ENCODE measurements around the genes ZNF488, AGAP9, LRRC18 and SLC18A3.

DNA sequence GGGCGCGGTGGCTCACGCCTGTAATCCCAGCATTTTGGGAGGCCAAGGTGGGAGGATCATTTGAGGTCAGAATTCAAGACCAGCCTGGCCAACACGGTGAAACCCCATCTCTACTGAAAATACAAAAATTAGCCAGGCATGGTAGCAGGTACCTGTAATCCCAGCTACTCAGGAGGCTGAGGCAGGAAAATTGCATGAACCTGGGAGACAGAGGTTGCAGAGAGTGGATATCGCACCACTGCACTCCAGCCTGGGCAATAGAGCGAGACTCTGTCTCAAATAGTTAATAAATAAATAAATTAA, 72.5 kb downstream of the ALOX5 start:
- PRO-cap, result no peak
CAGE:
- cytosol, long polyA plus RNA, result no peak
- long polyA plus RNA, result no peak
- nucleus, long polyA plus RNA, result no peak

- PRO-cap, result no peak
CAGE:
- cytosol, long polyA plus RNA, result no peak
- long polyA plus RNA, result no peak
- nucleus, long polyA plus RNA, result no peak
These were observed 27.3 kb downstream of the NCOA4 start for GRCh38 chr10:46002787-46003848.

DNA sequence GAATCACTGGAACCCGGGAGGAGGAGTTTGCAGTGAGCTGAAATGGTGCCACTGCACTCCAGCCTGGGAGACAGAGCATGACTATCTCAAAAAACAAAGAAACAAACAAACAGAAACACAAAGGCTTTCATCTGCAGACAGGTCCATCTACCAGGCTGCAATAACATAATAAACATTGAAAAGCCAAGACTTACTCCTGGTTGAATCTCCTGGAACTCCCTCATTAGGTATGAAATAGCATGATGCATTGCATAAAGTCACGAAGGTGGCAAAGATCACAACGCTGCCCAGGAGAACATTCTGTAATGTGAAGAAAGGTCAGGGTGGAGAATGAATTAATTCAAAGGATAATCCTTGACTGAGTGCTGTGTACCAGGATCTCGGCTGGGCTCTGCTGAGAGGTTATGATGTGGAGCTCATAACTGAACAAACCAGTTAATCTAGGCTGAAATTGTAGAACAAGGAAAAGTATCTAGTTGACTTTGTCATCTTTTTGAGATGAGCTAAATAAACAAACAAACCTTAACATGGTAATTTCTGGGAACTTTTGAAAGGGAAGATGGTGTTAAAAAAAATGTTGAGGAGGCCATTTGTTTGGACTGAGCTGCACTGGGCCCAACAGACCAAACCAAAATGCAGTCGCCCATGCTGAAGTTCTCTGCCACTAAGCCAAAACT, 6.1 kb downstream of the MSMB start:
- PRO-cap, result no peak
CAGE:
- cytosol, long polyA plus RNA, result no peak
- long polyA plus RNA, result no peak
- nucleus, long polyA plus RNA, result no peak

GRCh38 chr10:46299526-46299968, 12.8 kb downstream of the ANTXRL start:
- PRO-cap, result no peak
CAGE:
- cytosol, long polyA plus RNA, result no peak
- long polyA plus RNA, result no peak
- nucleus, long polyA plus RNA, result no peak

- PRO-cap, result no peak
CAGE:
- cytosol, long polyA plus RNA, result no peak
- long polyA plus RNA, result no peak
- nucleus, long polyA plus RNA, result no peak
These were observed 13.7 kb downstream of the GPRIN2 start for GRCh38 chr10:46542877-46543125.

GRCh38 chr10:47004943-47005151, 93.6 kb downstream of the PTPN20 start:
- PRO-cap, result no peak
CAGE:
- cytosol, long polyA plus RNA, result no peak
- long polyA plus RNA, result no peak
- nucleus, long polyA plus RNA, result no peak

- PRO-cap, result no peak
CAGE:
- cytosol, long polyA plus RNA, result no peak
- long polyA plus RNA, result no peak
- nucleus, long polyA plus RNA, result no peak
These were observed 162.3 kb upstream of the GDF10 start for GRCh38 chr10:47137682-47138043.

GRCh38 chr10:47384103-47384971, at the start of gene ZNF488:
ZNF488 (minus strand) TSS chr10:47384293.
- PRO-cap, result bidirectional peak, plus-strand start at chr10:47384659, minus-strand start at chr10:47384289
CAGE:
- cytosol, long polyA plus RNA, result no peak
- long polyA plus RNA, result no peak
- nucleus, long polyA plus RNA, result no peak

DNA sequence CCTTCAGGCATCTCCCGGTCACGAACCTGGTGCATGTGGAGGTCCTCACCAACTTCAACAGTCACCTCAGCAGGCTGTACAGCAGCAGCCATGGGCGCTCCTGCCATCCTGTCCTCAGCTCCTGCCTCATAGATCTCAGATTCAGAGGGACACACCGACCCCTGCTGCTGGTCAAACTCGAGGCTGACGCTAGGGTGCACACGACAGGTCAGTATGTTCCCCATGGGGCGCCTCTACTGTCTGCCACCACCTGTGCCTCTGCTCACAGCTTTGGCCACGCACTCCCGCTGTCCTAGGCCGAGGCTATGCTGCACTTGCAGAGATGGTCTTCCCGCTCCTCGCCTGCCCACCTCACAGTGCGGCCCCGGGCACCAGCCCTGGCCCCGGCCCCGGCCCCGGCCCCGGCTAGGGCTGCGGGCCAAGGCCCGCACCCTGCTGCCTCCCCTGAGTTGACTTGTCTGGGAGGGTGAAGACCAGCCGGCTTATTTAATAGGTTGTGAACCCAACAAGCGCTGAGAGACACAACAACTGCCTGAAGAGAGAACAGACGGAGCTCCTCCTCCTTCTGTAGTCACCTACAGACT, at the start of gene AGAP9:
AGAP9 (minus strand) TSS at position 336 of the 584 bp plus-strand sequence.
- PRO-cap, result no peak
CAGE:
- cytosol, long polyA plus RNA, result no peak
- long polyA plus RNA, result no peak
- nucleus, long polyA plus RNA, result no peak

DNA sequence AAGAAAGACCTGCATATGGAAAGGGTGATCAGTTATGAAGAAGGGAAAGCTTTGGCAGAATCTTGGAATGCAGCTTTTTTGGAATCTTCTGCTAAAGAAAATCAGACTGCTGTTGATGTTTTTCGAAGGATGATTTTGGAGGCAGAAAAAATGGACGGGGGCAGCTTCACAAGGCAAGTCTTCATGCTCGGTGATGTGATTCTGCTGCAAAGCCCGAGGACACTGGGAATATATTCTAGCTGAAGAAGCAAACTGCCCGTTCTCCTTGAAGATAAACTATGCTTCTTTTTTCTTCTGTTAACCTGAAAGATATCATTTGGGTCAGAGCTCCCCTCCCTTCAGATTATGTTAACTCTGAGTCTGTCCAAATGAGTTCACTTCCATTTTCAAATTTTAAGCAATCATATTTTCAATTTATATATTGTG, 56.8 kb downstream of the SYT15B start:
- PRO-cap, result no peak
CAGE:
- cytosol, long polyA plus RNA, result no peak
- long polyA plus RNA, result no peak
- nucleus, long polyA plus RNA, result no peak

- PRO-cap, result no peak
CAGE:
- cytosol, long polyA plus RNA, result no peak
- long polyA plus RNA, result no peak
- nucleus, long polyA plus RNA, result no peak
These were observed 128.4 kb downstream of the ARHGAP22 start for GRCh38 chr10:48476304-48476967.

- PRO-cap, result no peak
CAGE:
- cytosol, long polyA plus RNA, result no peak
- long polyA plus RNA, result no peak
- nucleus, long polyA plus RNA, result no peak
These were observed at the start of gene LRRC18 for GRCh38 chr10:48939523-48940257. LRRC18 (minus strand) TSS chr10:48939840.

DNA sequence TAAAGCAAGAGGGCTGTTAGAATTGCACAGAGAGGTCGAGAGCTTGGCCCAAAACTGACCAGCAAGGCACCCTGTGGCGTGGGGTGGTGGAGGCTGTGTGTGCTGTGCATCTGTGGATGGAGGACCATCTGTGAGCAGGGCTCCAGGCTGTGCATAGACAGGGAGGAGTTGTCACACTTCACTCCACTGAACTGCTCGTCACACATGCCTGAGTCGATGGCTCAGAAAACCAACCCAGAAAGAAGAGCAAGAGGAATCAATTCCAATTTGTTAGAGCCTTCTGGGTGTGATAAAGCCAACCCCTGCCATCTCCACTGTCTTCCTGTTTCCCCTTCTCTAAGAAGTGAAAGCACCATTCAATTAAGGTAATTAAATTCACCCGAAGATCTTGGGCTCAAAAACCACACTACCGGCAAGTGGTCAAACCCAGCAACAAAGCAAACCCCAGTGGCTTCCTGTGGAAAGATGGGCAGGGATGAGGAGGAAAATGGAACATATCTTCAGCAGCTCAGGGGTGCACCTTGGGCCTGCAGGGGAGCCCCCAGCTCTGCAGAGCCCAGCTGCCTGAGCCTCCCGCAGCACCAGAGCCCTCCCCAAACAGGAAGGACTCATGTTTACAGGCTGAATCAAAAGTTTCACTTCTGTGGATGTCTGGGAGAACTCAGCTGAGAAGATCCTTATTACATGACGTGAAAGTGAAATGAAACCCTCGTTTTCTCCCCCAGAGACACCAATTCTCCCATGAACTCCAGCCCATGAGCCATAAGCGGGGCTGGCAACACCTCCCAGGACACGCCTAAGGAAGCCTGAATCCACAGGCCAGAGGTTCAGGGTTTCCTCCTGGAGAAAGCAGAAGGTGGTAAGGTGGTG, 10.9 kb downstream of the C10orf71 start:
- PRO-cap, result no peak
CAGE:
- cytosol, long polyA plus RNA, result no peak
- long polyA plus RNA, result no peak
- nucleus, long polyA plus RNA, result no peak

- PRO-cap, result no peak
CAGE:
- cytosol, long polyA plus RNA, result no peak
- long polyA plus RNA, result no peak
- nucleus, long polyA plus RNA, result no peak
These were observed 2.5 kb upstream of the DRGX start for GRCh38 chr10:49398358-49398749.

DNA sequence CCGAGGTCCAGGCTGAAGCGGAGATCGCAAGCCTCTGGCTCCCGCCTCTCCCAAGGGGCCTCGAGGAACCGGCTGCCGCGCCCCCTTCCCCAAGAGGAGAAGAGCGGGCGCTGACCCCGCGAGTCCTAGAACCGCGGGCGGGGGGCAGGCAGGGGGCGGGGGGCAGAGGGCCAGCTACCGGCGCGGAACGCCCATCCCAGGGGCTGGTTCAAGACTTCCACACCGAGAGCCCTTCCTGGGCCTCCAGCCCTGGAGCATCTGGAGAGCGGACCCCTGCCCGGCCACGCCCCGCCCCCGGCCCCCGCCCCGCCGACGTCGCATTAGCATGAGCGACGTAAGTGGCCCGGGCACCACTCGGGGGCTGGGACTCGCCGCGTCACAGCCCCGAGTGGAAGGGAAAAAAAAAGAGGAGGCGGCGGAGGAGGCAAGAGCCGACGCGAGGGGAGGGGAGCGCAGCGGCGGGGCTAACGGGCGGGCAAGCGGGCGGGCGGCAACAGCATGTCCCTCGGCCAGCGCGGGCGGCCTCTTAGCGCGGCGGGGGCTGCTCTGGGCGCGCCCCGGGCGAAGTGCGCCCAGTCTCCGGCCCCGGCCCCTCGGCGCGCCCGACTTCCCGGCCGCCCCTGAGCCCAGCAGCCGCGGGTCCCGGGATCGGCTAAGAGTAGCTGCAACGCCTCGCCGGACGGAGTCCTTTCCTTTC, at the start of gene SLC18A3:
SLC18A3 (plus strand) TSS at position 427 of the 697 bp plus-strand sequence.
- PRO-cap, result no peak
CAGE:
- cytosol, long polyA plus RNA, result no peak
- long polyA plus RNA, result no peak
- nucleus, long polyA plus RNA, result no peak

DNA sequence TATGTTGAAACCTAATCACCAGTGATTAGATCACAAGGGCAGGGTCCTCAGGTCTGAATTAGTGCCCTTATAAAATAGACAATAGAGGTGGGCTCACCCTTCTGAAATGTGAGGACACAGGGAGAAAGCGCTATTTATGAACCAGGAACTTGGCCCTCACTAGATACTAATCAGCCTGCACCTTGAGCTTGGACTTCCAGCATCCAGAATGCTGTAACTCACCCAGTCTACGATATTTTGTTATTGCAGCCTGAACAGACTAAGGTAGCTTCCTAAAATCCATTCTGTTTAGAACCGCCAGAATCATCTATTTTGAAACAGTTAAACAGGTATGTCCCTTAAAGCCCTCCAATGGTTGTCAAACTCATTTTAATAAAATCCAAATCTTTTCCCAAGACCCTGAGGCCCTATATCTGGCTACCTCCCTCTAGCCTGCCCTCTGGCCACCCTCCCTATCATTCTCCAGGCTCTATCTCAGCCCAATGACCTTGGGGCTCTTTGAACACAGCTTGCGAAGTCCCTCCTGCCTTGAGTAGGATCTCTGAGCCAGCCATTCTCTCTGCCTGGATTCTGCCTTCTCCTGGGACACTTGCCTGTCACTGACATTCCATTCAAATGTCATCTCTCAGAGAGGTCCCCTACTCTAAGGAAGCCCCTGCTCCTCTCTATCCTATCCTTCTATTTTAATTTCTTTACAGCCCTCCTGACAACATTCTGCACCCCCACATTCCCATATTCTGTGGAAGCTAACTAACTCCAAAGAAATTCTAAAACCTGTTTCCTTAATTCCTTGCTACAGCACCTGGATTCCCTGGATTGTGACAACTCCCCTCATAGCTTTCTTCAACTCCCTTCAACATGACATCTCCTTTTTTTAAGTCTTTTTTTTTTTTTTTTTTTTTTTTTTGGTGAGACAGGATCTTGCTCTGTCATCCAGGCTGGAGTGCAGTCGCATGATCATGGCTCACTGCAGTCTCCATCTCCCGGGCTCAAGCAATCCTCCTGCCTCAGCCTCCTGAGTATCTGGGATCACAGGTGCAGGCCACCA, 80.7 kb upstream of the ASAH2 start:
- PRO-cap, result no peak
CAGE:
- cytosol, long polyA plus RNA, result no peak
- long polyA plus RNA, result no peak
- nucleus, long polyA plus RNA, result no peak

- PRO-cap, result no peak
CAGE:
- cytosol, long polyA plus RNA, result no peak
- long polyA plus RNA, result no peak
- nucleus, long polyA plus RNA, result no peak
These were observed 81.4 kb upstream of the ASAH2 start for GRCh38 chr10:50332779-50333039.

DNA sequence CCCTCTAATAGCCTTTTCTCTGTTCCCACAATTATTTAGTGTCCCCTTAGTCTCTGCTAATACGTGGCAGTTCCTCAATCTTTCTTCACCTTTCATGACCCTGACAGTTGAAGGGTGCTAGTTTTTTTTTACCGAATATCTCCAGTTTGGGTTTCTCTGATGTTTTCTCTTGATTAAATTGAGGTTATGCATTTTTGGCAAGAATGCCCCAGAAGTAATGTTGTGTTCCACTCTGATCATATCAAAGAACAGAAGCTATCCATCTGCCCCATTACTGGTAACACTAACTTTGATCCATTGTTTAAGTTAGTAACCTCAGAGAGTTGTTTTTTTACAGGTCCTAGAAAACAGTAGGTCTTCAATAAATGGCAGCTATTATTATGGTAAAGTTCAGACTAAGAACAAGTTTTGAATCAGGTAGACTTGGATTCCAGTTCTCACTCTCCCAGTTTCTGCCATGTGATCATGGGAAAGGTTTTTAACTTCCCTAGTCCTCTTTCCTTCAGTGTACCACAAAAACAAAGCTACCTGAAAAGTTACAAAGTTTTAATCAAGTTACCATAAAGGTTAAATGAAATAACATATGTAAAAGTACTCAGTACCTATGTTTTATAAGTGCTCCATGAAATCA, 133.7 kb upstream of the ASAH2 start:
- PRO-cap, result no peak
CAGE:
- cytosol, long polyA plus RNA, result no peak
- long polyA plus RNA, result no peak
- nucleus, long polyA plus RNA, result no peak

DNA sequence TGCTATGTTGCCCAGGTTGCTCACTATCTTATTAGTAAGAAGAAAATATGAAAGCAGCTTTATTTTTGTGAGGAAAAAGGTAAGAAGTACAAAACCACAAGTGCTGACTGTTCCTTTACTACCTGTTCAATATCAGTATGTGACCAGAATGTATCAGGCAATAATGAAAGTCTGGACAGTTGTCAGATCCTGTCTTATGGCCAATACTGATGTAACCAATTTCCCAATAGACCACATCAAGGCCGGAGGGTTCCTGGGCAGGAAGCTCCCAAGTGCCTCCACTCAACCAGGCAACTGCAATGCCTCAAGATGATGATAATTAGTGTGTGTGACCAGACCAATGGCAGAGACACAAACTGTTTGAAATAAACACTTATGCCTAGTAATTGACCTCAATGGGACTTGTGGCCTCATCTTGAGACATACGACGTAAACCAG, 149.4 kb upstream of the ASAH2 start:
- PRO-cap, result no peak
CAGE:
- cytosol, long polyA plus RNA, result no peak
- long polyA plus RNA, result no peak
- nucleus, long polyA plus RNA, result no peak

- PRO-cap, result no peak
CAGE:
- cytosol, long polyA plus RNA, result no peak
- long polyA plus RNA, result no peak
- nucleus, long polyA plus RNA, result no peak
These were observed 167.5 kb upstream of the ASAH2 start for GRCh38 chr10:50418823-50419120.

Measured in A549 (cell line).